Skin of body (tissue), 2 donors: ENCODE data around the genes KCNE4 and CUL3.

DNA sequence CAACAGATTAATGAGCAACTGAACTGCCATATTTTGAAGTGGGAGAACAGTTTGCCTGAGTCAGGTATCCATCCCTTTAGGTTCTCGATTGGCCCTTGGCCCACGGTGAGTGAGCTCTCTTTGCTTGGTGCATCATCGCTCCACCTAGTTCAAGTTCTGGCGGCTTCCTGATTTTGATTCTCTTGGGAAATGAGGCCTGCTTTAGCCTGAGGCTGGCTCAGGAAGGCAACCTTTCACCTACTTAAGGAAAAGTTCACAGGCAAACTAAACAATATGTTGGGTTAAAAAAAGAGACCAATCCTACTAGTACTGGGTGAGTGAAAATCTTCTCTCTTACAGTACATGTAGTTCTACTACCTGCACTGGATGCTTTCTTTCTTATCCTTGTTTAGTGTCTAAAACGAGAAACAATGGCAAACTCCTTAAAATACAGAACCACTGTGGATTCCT is 935 bp upstream of the ACSL3 start:
- RAMPAGE, long total RNA: no peak

DNA sequence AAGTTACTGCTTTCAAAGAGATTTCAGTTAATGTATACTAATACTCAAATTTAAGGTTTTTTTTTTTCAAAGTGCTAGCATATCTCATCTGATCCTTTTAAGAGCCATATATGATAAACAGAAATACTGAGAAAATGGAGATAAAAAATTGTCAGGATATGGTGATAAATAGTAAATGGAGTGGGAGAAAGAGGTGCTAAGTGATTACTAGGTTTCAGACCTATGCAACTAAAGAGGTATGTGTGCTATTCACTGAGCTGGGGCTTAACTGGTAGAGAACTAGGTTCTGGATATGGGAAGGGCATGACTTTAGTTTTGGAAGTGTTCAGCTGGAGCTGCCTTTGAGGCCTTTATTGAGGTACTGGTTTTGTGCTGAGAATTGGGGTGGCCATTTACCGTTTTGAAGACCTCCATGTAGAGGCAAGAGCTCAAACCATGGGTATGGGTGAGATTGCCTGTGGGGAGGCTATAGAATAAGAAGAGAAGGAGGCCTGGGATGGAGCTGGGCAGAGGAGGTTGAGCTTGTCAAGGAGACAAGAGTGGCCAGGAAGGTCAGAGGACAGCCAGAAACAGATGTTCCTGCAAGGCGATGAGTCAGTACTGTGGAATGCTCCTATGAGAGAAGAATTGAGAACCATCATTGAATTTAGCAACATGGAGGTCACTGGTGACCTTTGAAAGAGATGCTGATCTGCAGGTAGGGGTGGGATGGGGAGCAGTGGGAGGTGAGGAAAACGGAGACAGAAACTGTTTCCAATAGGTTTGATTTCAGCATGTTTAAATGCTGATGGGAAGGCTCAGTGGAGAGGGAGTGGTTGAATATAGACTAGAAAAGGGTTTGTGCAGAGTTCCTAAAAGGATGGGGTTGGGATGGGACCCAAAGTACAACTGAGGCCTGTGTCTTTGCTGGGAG is 3.3 kb downstream of the ACSL3 start:
- RAMPAGE, long total RNA: no peak

DNA sequence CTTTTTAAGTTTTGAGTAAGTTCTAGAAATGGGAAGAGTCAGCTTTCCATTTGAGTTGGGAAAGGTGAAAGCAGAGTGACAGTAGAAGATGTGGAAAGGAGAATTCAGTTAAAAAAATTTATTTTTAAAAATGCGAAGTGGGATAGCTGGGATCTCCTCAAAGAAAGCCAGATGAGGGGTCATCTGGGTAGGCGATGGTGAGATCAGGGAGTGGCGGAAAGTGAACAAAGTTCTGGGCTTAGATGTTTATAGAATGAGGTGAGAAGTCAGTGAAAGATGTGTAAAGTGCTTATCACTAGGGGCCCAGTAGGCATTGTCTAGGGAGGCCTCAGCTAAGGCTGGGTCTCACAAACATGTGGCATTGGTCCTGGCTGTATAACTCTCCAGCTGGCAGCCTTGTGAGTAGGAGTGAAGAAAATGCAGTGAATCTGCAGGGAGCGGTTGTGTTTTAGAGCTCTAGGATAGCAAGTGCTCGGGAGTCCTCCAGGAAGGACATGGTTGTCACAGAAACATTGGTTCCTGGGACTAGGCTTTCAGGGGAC is 10.4 kb downstream of the ACSL3 start:
- RAMPAGE, long total RNA: no peak

DNA sequence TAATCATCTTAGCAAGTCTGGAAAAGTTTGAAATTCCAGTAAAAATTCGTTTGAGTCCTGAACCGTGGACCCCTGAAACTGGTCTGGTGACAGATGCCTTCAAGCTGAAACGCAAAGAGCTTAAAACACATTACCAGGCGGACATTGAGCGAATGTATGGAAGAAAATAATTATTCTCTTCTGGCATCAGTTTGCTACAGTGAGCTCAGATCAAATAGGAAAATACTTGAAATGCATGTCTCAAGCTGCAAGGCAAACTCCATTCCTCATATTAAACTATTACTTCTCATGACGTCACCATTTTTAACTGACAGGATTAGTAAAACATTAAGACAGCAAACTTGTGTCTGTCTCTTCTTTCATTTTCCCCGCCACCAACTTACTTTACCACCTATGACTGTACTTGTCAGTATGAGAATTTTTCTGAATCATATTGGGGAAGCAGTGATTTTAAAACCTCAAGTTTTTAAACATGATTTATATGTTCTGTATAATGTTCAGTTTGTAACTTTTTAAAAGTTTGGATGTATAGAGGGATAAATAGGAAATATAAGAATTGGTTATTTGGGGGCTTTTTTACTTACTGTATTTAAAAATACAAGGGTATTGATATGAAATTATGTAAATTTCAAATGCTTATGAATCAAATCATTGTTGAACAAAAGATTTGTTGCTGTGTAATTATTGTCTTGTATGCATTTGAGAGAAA is 80.8 kb downstream of the ACSL3 start:
- RAMPAGE, long total RNA: no peak

GRCh38 chr2:222981850-222982613 is 70.0 kb upstream of the KCNE4 start:
- RAMPAGE, long total RNA: no peak

- RAMPAGE, long total RNA: no peak
Measured at GRCh38 chr2:223038720-223039057, 13.3 kb upstream of the KCNE4 start.

DNA sequence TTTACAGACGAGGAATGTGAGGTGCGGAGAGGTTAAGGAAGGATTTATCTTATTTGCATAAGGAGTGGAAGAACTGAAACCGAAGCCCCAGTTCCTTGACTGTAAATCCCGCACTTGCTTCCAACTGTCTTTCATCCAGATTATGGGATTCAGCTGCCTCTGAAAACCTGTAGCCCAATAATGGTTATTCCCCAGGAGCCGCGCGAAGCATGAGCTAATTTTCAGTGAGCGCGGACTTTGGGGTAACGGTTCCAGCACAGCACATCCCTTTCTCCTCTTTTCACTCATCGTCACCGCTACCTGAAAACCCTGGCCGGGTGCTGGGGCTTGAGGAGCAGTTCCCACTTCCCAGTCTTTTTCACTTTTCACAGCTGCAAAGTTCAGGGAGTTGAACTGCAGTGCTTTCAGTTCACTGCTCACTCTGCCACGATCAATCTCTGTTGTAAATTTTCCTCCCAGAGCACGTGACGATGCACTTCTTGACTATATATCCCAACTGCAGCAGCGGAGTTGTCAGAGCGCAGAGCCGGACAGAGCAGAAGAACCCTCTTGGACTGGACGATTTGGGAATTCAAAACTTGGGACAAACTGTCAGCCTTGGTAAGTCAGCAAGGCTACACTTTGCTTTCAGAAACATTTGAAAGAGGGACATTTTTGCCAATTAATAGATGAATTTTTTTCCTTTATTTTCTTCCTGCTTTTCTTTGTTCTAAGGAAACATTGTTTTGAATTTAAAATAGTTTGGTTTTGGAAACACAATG is at the start of gene KCNE4:
Gene KCNE4, plus strand, starts transcription at position 516 of the 761 bp plus-strand sequence.
- RAMPAGE, long total RNA: no peak

DNA sequence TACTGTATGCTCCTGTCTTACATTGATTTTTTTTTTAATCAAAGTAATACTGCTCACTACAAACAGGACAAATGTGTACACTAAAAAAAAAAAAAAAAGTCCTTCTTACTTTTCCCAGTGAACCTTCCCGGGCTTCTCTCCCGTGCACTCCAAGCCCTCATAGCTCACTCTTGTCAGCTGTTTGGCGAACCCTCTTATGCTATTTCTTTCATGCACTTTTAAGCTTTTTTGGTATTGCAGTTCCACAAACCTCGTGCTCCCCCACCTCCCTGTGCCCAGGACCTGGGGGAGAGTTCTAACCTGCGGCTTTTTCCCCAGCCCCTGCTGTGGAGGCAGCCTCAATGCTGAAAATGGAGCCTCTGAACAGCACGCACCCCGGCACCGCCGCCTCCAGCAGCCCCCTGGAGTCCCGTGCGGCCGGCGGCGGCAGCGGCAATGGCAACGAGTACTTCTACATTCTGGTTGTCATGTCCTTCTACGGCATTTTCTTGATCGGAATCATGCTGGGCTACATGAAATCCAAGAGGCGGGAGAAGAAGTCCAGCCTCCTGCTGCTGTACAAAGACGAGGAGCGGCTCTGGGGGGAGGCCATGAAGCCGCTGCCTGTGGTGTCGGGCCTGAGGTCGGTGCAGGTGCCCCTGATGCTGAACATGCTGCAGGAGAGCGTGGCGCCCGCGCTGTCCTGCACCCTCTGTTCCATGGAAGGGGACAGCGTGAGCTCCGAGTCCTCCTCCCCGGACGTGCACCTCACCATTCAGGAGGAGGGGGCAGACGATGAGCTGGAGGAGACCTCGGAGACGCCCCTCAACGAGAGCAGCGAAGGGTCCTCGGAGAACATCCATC is 721 bp downstream of the KCNE4 start:
- RAMPAGE, long total RNA: no peak

DNA sequence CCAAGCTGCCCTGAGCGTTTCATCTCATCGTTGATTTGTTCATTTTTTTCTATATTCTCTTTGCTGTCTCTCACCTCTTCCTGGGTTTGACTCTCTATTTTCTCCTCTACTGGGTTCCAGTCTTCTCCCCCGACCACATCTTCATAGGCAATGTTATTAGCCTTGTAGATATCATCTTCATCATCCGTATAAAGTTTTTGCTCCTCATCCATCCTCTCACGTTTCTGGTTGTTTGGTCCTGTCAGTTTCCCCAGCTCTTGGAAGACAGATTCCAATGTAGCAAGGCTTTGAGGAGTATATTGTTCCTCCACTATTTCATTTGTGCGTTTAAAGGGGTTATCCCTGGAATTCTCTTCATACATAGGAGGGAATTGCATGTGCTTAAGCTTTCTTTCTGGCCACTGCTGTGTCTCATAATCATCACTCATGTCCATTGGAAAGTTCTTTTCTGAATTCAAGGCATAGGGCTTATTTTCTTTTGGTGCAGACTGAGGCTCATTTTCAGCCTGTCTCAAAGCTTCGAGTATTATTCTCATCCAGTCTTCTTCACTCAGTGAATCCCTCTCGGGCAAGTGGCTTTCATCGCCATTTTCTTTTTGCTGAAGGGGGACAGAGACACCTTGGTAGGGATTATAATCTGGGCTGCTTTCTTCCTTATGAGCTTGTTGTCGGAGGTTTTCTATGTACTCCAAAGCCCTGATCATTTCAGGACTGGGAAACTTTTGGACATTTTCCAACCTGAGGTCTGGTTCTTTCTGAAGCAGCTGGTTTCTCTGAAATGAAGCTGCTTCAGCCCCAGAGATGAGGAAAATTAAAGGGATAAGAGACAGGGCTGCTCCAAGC is 3.5 kb downstream of the SCG2 start:
- RAMPAGE, long total RNA: no peak

- RAMPAGE, long total RNA: no peak
Measured at GRCh38 chr2:223725369-223725887, 112.0 kb downstream of the AP1S3 start.

DNA sequence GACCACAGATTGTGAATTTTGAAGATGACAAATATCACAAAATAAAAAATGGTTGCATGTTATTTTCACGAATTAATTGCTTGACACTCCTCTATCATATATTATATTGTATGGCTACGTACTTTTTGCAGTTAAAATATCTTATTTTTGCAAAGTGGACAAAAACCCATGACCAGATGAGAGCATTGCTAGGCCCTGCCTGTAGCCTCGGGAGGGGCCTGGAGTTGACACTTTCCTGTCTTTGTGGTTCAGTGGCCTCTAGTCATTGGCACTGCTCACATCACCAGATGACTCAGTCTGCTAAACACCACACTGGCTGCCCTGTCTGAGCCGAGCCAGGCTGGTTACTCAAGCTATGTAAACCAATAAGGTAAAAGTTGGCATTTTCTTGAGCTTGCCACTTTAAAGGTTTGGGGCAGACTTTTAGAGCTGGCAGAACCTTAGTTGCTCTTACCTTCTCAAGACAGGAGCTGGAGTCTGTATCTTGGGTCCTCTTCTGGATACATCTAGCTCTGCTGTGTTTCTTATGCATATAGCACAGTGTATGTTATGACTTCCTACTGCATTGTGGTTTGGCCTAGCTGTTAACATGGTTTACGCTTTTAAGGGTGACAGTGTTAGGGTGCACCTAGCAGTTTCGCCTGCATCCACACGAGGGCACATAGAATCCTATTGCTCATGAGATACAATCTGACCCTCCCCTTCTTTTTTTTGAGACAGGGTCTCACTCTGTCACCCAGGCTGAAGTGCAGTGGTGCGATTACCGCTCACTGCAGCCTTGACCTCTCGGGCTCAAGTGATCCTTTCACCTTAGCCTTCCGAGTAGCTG is 76.4 kb downstream of the AP1S3 start:
- RAMPAGE, long total RNA: no peak

GRCh38 chr2:223836774-223837028 is 681 bp downstream of the AP1S3 start:
- RAMPAGE, long total RNA: no peak

- RAMPAGE, long total RNA: no peak
Measured at GRCh38 chr2:224025663-224026474, 13.2 kb downstream of the SERPINE2 start.

- RAMPAGE, long total RNA: no peak
Measured at GRCh38 chr2:224554866-224555948, 30.0 kb downstream of the CUL3 start.

GRCh38 chr2:224584709-224585582 is at the start of gene CUL3:
Gene CUL3, minus strand, starts transcription at chr2:224585363.
- RAMPAGE, long total RNA: no peak

DNA sequence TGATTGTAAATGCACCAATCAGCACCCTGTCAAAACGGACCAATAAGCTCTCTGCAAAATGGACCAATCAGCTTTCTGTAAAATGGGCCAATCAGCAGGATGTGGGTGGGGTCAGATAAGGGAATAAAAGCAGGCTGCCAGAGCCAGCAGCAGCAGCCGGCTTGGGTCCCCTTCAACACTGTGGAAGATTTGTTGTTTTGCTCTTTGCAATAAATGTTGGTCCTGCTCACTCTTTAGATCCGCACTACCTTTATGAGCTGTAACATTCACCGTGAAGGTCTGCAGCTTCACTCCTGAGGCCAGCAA is 59.7 kb downstream of the CCDC195 start:
- RAMPAGE, long total RNA: no peak

GRCh38 chr2:224782187-224782508 is 66.0 kb upstream of the CCDC195 start:
- RAMPAGE, long total RNA: no peak

DNA sequence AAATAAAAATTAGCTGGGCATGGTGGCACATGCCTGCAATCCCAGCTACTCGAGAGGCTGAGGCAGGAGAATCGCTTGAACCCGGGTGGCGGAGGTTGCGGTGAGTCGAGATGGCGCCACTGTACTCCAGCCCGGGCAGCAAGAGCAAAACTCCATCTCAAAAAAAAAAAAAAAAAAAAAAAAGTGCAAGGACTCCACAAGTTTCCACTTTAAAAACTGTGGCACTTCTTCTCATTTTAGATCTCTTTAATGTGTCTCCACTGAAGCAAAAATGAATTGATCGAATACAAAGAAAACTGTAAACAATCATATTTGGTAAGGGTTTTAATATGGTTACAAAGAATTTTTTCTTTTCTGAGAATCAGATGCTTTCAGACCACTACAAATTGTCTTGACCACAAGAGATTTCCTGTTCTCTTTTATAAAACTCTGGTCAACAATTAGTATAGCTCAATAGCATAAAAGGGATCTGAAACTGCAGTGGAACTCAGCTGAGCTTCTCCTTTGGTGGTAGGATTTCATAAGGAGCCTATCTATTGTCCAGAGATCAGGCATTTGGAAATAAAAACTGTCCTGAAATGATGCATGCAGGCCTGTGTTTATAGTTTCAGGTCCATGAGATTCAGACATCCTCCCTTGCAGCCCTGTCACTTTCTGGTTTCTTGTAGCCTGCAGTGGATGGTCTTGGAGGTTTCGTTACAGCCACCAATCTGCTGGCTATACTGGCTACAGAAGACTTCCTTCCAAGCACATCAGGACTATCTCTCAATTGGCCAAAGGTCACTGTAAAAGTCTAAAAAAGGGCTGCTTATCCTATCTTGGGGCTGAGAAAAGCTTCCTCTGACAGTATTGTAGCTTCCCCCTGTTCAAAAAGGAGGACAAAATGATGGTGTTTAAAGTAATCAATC is 120.1 kb downstream of the DOCK10 start:
- RAMPAGE, long total RNA: no peak

DNA sequence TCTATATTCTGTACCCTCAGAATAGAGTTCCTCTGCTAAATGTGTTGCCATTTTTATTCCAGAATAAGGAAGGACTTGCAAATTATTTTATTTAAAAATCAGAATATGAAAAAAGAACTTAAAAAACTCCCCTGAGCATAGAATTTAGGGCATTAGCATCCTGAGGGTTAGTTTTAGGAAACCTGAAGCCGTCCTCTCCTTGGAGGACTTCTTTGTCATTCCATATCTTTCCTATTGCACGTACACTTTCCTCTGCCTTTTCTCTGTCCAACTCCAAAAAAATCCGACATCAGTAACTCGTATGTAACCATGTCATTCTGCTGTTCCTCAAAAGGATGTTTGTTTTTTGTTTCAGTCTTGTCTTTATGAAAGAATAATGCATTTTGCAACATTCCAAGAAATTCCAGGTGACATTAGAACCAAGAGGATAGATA is 38.0 kb upstream of the NYAP2 start:
- RAMPAGE, long total RNA: no peak

GRCh38 chr2:225894421-225895005 is 495.0 kb downstream of the NYAP2 start:
- RAMPAGE, long total RNA: no peak